ENCODE results near the genes ZNF555, SMIM44 and HMG20B.

GRCh38 chr19:2678008-2678485 lies 24.4 kb downstream of the GNG7 start:
- PRO-cap, 6 experiments, result no peak in any of the 6 experiments
- RAMPAGE, long total RNA, 2 experiments, result no peak in any of the 2 experiments
- RRBS, result no CpG with 5 or more reads among the region's 6 CpGs

- PRO-cap, 6 experiments, result peak in 1 of 6 experiments; most common minus-strand start chr19:2757360 (in 1)
- RAMPAGE, long total RNA, 2 experiments, result no peak in any of the 2 experiments
- RRBS, result 82% methylated on average over 9 of the region's 15 CpGs
Measured at GRCh38 chr19:2757107-2757506, 17.3 kb upstream of the SLC39A3 start.

- PRO-cap, 6 experiments, result peak in 6 of 6 experiments; most common plus-strand start chr19:2841475 (in 6); most common minus-strand start chr19:2841696 (in 1)
- RAMPAGE, long total RNA, 2 experiments, result start-site peak on the plus strand in 1 of 2 experiments, at chr19:2841475-2841490 at its widest, 74 reads per replicate
- RRBS, result 1% methylated on average over 65 of the region's 107 CpGs
Measured at GRCh38 chr19:2841383-2842185, at the start of gene ZNF555. TSS of gene ZNF555 (plus strand) at chr19:2841475.

GRCh38 chr19:2952919-2953698 lies 8.3 kb upstream of the ZNF77 start:
- PRO-cap, 6 experiments, result no peak in any of the 6 experiments
- RAMPAGE, long total RNA, 2 experiments, result no peak in any of the 2 experiments
- RRBS, result no CpG with 5 or more reads among the region's 17 CpGs

DNA sequence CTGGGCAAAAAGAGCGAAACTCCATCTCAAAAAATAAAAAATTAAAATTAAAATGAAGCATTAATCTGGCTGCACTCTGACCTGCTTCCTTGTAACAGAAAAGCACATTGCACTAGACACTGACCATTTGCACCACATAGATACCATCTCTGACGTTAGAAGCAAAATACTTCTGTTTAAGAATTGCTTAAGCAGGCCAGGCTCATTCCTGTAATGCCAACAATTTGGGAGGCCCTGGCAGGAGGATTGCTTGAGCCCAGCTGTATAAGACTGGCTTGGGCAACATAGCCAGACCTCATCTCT lies 7.3 kb upstream of the TLE6 start:
- PRO-cap, 6 experiments, result no peak in any of the 6 experiments
- RAMPAGE, long total RNA, 2 experiments, result no peak in any of the 2 experiments
- RRBS, result no CpG with 5 or more reads among the region's 2 CpGs

DNA sequence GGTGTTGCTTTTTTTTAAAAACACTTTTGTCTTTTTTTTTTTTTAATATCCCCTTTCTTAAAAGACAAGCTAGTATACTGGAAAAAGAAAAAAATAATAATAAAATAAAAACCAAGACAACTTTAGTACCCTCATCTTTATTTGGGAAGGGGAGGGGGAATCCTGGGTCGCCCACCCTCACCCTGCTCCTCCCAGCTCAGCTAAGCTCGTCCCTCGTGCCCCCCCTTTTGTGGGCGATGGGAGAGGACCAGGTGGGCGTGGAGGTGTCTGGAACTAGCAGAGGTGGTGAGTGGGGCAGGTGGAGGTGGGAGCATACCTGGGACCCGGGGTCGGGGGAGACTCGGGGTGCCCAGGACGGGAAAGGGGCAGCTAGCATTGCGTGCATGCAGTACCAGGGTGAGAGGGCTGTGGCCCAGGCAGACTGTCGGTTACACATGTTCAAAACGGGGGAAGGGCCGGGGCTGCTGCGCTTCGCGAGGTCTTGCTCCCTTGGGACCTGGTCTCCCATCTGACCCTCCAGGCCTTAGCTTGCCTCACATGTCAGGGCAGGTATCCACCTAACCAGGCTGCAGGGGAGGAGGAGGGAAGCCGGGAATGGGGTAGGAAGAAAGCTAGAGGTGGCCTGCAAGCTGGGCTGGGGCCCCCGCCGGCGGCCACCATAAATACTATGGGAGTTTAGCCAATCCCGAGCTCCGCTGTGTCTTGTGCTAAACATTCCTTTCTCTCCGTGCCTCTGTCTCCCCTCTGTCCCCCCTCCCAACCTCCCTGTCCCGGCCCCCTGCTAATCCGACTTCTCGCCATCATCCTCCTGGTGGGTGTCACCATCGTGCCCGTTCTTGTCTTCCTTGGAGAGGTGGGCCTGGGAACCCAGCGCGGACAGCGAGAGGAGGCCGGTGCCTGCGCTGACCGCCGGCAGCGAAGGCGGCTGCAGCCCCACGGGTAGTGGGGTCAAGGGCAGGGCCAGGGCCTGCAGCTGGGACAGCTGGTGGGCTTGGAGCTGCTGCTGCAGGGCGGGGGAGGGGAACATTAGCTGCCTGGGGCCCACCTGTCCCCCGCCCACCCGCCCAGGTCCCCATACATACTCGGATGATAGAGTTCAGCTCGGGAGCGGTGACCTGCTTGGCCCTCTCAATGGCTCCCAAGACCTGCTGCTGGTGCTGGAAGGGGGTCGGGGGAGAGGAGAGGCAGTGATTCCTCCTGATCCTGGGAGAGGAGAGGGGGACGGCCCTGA lies 8.8 kb downstream of the TLE5 start:
- PRO-cap, 6 experiments, result peak in 2 of 6 experiments; most common minus-strand start position 427 of the sequence (in 2)
- RAMPAGE, long total RNA, 2 experiments, result start-site peak on the plus strand in 1 of 2 experiments, centred at position 594 of the sequence, 31 reads per replicate
- RRBS, result 42% methylated on average over 3 of the region's 46 CpGs

DNA sequence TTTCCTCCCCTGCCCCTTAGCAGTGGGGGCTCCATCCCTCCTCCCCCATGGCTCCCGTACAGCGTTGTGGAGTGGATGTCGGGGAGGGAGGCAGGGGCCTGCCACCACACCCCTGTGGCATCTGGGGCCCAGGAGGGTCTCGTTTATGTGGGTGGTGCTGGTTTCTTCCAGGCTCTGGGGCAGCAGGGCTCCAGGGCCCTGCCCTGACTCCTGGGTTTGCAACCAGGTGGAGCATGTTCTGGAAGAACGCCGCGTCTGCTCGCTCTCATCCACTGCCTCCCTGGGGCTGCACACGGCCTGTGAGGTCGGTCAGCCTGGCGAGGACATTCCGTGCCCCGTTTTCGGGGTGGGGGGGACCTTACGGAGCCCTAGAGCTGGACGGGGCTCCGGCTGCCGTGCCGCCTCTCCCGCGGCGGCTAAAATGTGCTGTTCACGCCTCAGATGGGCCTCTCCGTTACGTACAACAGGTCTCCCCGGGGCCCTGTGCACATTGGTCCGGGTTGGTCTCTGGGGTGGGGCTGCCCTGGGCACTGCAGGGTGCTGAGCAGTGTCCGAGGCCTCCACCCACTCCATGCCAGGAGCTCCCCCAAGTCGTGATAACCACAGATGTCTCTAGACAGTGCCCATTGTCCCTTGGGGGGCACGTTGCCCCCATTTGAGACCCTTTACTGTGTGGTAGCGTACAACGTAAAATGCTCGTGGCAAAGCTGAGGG lies 3.3 kb downstream of the GNA11 start:
- PRO-cap, 6 experiments, result peak in 3 of 6 experiments; most common plus-strand start position 291 of the sequence (in 3); most common minus-strand start position 272 of the sequence (in 1)
- RAMPAGE, long total RNA, 2 experiments, result no peak in any of the 2 experiments
- RRBS, result 12% methylated on average over 9 of the region's 33 CpGs

GRCh38 chr19:3186251-3187210 lies 801 bp downstream of the NCLN start:
- PRO-cap, 6 experiments, result no peak in any of the 6 experiments
- RAMPAGE, long total RNA, 2 experiments, result no peak in any of the 2 experiments
- RRBS, result 2% methylated on average over 20 of the region's 48 CpGs

- PRO-cap, 6 experiments, result no peak in any of the 6 experiments
- RAMPAGE, long total RNA, 2 experiments, result no peak in any of the 2 experiments
- RRBS, result no CpG with 5 or more reads among the region's 8 CpGs
Measured at GRCh38 chr19:3350266-3350752, 16.1 kb upstream of the NFIC start.

GRCh38 chr19:3358336-3358893 lies 8.0 kb upstream of the NFIC start:
- PRO-cap, 6 experiments, result no peak in any of the 6 experiments
- RAMPAGE, long total RNA, 2 experiments, result no peak in any of the 2 experiments
- RRBS, result 5% methylated on average over 23 of the region's 44 CpGs

DNA sequence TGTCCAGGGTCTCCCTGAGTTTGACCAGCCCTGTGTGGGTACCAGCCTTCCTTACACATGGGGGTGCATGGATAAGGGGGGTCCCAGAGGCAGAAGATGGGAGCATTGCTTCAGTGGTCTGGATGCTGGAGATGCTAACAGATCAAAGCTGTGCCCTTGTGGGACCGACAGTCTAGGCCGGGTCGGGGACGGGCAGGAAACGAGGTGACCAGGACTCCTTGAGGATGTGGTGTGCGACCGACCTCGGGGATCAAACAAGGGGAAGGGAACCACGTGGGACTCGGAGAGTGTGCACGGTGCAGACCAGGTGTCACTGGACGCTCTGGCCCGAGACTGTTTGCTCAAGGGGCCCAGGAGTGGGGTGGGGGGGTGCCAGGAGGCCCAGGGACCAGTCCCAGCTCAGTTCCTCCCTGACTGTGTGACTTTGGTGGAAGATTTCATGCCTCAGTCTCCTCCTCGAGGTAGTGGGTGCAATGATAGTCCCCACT lies 6.0 kb downstream of the NFIC start:
- PRO-cap, 6 experiments, result no peak in any of the 6 experiments
- RAMPAGE, long total RNA, 2 experiments, result no peak in any of the 2 experiments
- RRBS, result no CpG with 5 or more reads among the region's 14 CpGs

DNA sequence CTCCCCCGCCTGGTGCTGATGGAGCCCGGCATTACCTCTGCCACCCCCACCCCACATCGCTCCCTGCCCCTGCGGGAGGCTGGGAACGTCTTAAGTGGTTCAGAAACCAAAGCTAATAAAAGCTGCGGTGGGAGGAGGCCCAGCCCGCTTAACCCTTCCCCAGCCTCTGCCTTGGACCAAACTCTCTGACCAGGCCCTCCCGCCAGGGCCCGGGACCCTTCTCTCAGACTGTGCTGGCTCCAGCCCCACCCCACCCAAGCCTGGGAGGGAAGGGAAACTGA lies 22.1 kb downstream of the SMIM24 start:
- PRO-cap, 6 experiments, result peak in 2 of 6 experiments; most common plus-strand start position 91 of the sequence (in 1); most common minus-strand start position 92 of the sequence (in 2)
- RAMPAGE, long total RNA, 2 experiments, result no peak in any of the 2 experiments
- RRBS, result 28% methylated on average over 2 of the region's 9 CpGs

- PRO-cap, 6 experiments, result no peak in any of the 6 experiments
- RAMPAGE, long total RNA, 2 experiments, result no peak in any of the 2 experiments
- RRBS, result no CpG with 5 or more reads among the region's 10 CpGs
Measured at GRCh38 chr19:3460082-3460485, 20.2 kb downstream of the SMIM24 start.

GRCh38 chr19:3482812-3483816 lies at the start of gene SMIM44:
TSS of gene SMIM44 (minus strand) at chr19:3483441.
- PRO-cap, 6 experiments, result no peak in any of the 6 experiments
- RAMPAGE, long total RNA, 2 experiments, result no peak in any of the 2 experiments
- RRBS, result 57% methylated on average over 27 of the region's 62 CpGs

DNA sequence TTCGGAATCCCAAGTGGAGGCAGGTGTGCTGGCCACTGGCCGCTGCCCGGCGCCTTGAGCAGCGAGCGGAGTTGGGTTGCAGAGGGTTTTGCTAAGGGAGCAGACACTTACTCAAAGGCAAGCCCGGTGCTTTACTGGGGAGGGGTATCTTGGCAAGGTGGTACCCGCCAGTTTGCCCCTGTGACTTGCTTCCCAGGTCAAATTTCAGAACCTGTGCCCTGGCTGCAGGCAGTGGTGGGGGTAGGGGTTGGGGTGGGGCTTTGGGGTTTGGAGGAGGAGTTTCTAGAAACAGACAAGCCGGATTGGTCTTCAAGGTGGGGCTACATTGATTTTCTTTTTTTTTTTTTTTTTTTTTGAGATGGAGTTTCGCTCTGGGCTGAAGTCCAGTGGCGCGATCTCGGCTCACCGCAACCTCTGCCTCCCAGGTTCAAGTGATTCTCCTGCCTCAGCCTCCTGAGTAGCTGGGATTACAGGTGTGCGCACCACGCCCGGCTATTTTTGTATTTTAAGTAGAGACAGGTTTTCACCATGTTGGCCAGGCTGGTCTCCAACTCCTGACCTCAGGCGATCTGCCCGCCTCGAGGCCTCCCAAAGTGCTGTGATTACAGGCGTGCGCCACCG lies 1.9 kb downstream of the FZR1 start:
- PRO-cap, 6 experiments, result no peak in any of the 6 experiments
- RAMPAGE, long total RNA, 2 experiments, result no peak in any of the 2 experiments
- RRBS, result 56% methylated on average over 5 of the region's 23 CpGs

- PRO-cap, 6 experiments, result no peak in any of the 6 experiments
- RAMPAGE, long total RNA, 2 experiments, result no peak in any of the 2 experiments
- RRBS, result 64% methylated on average over 4 of the region's 22 CpGs
Measured at GRCh38 chr19:3516608-3517460, 10.7 kb downstream of the FZR1 start.

DNA sequence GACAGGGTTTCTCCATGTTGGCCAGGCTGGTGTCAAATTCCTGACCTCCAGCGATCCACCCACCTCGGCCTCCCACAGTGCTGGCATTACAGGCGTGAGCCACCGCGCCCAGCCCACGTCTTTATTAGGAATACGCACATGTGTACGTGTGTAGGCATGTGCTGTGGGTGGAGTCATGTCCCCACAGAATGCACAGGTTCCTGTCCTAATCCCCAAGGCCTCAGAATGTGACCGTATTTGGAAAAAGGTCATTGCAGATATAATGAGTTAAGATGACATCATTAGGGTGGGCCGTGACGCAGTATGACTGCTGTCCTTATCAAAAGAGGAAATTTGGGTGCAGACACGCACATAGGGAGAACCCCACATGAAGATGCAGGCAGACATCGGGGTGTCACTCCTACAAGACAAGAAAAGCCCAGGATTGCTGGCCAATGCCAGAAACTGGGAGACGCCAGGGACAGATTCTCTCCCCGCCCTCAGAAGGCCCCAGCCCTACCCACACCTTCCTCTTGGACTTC lies 4.0 kb upstream of the HMG20B start:
- PRO-cap, 6 experiments, result no peak in any of the 6 experiments
- RAMPAGE, long total RNA, 2 experiments, result no peak in any of the 2 experiments
- RRBS, result no CpG with 5 or more reads among the region's 15 CpGs

DNA sequence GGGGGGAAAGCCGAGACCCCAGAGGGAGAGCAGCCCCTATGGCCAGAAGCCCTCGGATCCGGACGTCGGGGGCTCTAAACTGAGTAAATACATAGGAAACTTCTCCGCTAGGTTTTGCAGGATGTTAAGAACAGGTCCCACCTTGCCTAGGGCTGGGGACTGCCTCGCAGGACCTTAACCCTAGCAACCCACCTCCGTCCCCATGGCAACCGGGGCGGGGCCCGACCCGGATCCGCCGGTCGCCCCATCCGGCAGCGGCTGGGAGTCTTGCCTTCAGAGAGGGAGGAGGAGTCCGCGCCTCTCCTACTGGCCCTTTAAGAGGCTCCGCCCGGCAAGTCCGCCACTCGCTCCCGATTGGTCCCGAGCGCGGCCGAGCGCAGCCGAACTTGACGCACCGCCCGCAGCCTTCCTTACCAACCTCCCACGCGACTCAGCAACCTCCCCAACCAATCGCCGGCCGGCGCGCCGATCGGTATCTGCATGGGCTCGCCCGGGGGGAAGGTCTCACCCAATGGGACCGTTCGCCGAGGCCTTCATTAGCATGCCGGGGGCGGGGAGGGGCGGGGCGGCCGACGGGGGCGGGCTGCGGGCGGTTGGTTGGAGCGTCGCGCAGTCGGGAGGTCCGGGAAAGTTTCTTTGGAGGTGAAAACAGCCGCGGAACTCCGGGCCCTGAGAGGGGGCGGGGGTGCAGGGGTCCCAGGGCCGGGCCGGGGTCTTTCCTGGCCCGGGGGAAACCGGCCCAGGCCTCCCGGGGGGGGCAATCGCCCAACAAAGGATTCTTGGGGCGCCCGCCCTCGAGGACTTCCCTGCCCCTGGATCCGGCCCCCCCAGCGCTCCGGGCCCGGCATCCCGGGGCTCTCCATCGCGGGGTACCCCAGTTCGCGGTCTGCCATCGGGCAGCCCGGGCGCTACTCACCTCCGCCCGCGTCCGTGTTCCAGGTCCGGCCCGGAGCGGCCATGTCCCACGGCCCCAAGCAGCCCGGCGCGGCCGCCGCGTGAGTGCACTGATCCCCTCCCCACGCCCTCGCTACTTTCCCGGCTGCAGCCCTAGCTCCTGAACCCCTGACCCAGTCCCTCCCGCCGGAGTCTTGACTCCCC lies at the start of gene HMG20B:
TSS of gene HMG20B (plus strand) at position 592 of the 1,098 bp plus-strand sequence.
- PRO-cap, 6 experiments, result peak in 6 of 6 experiments; most common plus-strand start position 612 of the sequence (in 6); most common minus-strand start position 204 of the sequence (in 3)
- RAMPAGE, long total RNA, 2 experiments, result no peak in any of the 2 experiments
- RRBS, result 2% methylated on average over 57 of the region's 105 CpGs

- PRO-cap, 6 experiments, result peak in 3 of 6 experiments; most common plus-strand start chr19:3605072 (in 1); most common minus-strand start chr19:3604933 (in 3)
- RAMPAGE, long total RNA, 2 experiments, result no peak in any of the 2 experiments
- RRBS, result 9% methylated on average over 2 of the region's 19 CpGs
Measured at GRCh38 chr19:3604818-3605469, 1.7 kb downstream of the TBXA2R start.

GRCh38 chr19:3646482-3646945 lies 19.9 kb upstream of the CACTIN start:
- PRO-cap, 6 experiments, result no peak in any of the 6 experiments
- RAMPAGE, long total RNA, 2 experiments, result no peak in any of the 2 experiments
- RRBS, result no CpG with 5 or more reads among the region's 16 CpGs

Measured in heart left ventricle (tissue), 7 donors.